Testis (tissue), 5 donors: ENCODE results near the gene EDEM1.

GRCh38 chr3:197113-198191 is 889 bp downstream of the CHL1 start:
- PRO-cap, 3 experiments: peak in 3 of 3 experiments; most common plus-strand start chr3:197307 (in 3); most common minus-strand start chr3:197582 (in 2)
- RAMPAGE, long total RNA, 2 experiments: start-site peak on the plus strand in 2 of 2 experiments, at chr3:197239-197975 at its widest, 13 to 26 reads per replicate; start-site peak on the minus strand in 1 of 2 experiments, at chr3:197285-197410 at its widest, 10 reads per replicate
- RRBS: 2% methylated on average over 16 of the region's 85 CpGs

- PRO-cap, 3 experiments: no peak in any of the 3 experiments
- RAMPAGE, long total RNA, 2 experiments: no peak in any of the 2 experiments
- RRBS: no CpG with 5 or more reads among the region's 6 CpGs
Measured at GRCh38 chr3:536817-537219, 340.3 kb downstream of the CHL1 start.

GRCh38 chr3:1805171-1805709 is 293.4 kb upstream of the CNTN4 start:
- PRO-cap, 3 experiments: no peak in any of the 3 experiments
- RAMPAGE, long total RNA, 2 experiments: no peak in any of the 2 experiments
- RRBS: no CpG with 5 or more reads among the region's 3 CpGs

GRCh38 chr3:2847643-2848070 is 262.5 kb downstream of the IL5RA start:
- PRO-cap, 3 experiments: peak in 2 of 3 experiments; most common plus-strand start chr3:2847831 (in 2)
- RAMPAGE, long total RNA, 2 experiments: no peak in any of the 2 experiments
- RRBS: no CpG with 5 or more reads among the region's 4 CpGs

GRCh38 chr3:3962937-3963731 is 163.9 kb downstream of the LRRN1 start:
- PRO-cap, 3 experiments: no peak in any of the 3 experiments
- RAMPAGE, long total RNA, 2 experiments: no peak in any of the 2 experiments
- RRBS: no CpG with 5 or more reads among the region's 33 CpGs

- PRO-cap, 3 experiments: no peak in any of the 3 experiments
- RAMPAGE, long total RNA, 2 experiments: no peak in any of the 2 experiments
- RRBS: no CpG with 5 or more reads among the region's 2 CpGs
Measured at GRCh38 chr3:4320325-4321078, 17.3 kb downstream of the SETMAR start.

DNA sequence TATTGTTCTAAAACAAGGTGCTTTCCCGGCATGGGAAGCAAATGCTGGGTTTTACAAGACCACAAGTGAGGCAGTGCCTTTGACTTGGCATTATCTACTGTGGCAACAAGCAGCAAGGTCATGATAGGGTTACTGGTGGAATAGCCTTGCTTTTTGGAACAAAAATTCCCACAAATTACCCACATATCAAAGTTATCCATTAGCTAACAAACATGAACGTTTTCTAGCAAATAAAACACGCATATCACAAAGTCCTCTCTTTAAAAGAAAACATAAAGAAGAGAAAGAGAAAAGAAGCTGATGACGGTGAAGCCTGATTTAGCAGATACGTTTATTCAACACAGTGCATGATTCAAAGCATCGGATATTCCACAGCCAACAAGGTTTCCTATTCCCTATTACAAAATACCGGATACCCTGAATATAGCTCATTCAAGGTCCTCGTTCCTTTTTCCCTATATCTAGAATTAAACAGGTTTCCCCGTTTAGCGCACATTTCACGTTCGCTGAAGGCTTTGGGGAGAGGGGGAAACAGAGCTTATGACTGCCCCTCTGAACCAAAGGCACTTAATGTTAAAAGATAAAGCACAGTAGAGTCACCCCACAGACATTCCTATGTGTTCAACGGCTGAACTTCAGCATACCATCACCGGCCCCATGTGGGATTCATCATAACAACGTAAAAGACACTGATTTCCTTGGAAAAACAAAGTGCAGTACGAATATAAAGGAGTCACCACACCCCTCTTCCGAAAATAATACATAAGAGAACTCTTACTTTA is 57.9 kb downstream of the SETMAR start:
- PRO-cap, 3 experiments: no peak in any of the 3 experiments
- RAMPAGE, long total RNA, 2 experiments: no peak in any of the 2 experiments
- RRBS: no CpG with 5 or more reads among the region's 17 CpGs

GRCh38 chr3:4533723-4534348 is 40.7 kb downstream of the ITPR1 start:
- PRO-cap, 3 experiments: no peak in any of the 3 experiments
- RAMPAGE, long total RNA, 2 experiments: no peak in any of the 2 experiments
- RRBS: no CpG with 5 or more reads among the region's 11 CpGs

DNA sequence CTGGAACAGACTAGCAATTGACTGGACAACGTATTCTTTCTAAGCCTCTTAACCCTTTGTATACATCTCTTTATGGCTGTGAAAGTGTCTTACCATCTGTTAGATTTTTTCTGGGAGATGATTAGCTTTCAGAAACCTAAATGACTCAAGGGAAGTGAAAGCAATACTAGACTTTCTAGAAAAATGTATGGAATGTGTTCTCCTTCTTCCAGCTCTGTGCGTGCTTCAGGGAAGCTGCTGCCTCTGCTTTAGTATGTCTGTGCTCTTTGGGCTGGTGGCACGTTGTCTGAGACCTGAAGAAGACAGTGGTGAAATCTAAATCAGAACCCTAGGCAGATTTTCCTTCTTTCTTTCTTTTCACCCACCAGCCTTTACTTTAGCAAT is 89.5 kb downstream of the ITPR1 start:
- PRO-cap, 3 experiments: no peak in any of the 3 experiments
- RAMPAGE, long total RNA, 2 experiments: no peak in any of the 2 experiments
- RRBS: no CpG with 5 or more reads among the region's 3 CpGs

- PRO-cap, 3 experiments: no peak in any of the 3 experiments
- RAMPAGE, long total RNA, 2 experiments: no peak in any of the 2 experiments
- RRBS: no CpG with 5 or more reads among the region's 6 CpGs
Measured at GRCh38 chr3:4749377-4750031, 229.7 kb upstream of the BHLHE40 start.

DNA sequence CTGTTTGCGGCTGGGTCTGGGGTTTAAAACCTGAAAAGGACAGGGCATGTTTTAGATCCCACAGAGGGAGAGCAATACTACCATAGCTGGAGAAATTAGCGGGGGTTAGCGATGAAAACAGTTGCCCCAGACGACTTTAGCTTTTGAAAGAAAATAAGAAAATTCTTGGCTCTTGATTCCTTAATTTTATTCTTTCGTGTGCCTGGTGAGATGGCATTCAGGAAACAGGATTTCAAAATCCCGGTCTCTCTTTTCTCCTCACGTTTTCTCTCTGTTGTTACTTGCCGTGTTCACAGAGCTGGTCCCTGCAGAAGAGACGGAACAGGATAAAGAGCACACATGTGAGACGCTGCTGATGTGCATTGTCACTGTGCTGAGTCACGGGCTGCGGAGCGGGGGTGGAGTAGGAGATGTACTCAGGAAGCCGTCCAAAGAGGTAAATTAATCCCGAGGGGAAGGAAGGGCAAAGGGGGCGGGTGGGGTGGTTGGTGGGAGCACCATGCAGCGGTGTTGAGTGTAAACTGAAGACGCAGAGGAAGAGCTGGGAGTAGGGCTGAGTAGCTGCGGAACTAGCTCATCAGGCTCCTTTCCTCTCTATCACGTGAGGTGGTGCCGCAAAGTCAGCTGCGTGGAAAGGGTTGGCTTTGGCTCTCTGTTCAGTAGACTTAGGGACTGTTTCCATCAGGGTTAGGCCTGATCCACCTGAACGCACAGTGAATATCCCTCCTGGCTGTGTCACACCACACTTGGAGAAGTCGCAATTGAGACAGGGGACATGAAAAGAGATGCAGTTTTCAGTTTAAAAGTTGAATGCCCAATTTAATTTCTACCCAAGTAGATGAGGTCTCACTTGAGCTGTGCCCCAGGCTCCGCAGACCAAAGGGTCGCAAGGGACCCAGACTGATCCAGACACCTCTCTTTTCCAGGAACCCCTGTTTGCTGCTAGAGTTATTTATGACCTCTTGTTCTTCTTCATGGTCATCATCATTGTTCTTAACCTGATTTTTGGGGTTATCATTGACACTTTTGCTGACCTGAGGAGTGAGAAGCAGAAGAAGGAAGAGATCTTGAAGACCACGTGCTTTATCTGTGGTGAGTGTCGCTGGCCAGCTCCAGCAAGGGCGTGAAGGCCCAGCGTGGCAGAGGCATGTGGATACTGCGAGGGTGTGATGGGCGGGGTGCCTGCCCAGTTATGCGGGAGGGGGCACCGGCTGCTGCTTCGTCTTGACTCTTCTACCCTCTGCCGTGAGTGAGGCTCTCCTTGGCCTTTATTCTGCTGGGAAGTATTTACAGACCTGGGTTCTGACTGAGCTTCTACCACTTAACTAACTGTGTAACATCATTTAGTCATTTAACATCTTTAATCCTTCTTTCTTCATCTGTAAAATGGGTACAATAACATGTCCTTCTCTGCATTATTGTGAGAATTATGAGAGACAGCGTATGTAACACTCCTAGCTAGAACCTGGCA is 164.6 kb upstream of the BHLHE40 start:
- PRO-cap, 3 experiments: no peak in any of the 3 experiments
- RAMPAGE, long total RNA, 2 experiments: start-site peak on the plus strand in 1 of 2 experiments, centred at position 689 of the sequence, 13 reads per replicate
- RRBS: no CpG with 5 or more reads among the region's 37 CpGs

GRCh38 chr3:4981159-4981667 is 2.0 kb downstream of the BHLHE40 start:
- PRO-cap, 3 experiments: no peak in any of the 3 experiments
- RAMPAGE, long total RNA, 2 experiments: no peak in any of the 2 experiments
- RRBS: no CpG with 5 or more reads among the region's 3 CpGs

DNA sequence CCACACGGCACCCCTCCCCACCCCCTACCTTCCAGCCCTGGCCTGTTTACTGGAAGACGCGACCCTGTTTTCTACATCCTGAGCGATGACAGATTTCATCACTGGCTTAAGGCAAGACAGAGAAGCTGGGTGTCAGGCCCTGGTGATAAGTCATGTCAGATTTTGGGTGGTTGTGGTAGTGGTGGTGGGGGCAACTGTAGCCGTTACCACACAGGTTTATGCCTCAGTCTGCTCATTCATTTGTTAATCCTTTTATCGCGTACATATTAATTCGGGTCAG is 23.3 kb downstream of the BHLHE40 start:
- PRO-cap, 3 experiments: no peak in any of the 3 experiments
- RAMPAGE, long total RNA, 2 experiments: no peak in any of the 2 experiments
- RRBS: no CpG with 5 or more reads among the region's 8 CpGs

- PRO-cap, 3 experiments: no peak in any of the 3 experiments
- RAMPAGE, long total RNA, 2 experiments: no peak in any of the 2 experiments
- RRBS: no CpG with 5 or more reads among the region's 5 CpGs
Measured at GRCh38 chr3:5052834-5053217, 69.3 kb upstream of the ARL8B start.

DNA sequence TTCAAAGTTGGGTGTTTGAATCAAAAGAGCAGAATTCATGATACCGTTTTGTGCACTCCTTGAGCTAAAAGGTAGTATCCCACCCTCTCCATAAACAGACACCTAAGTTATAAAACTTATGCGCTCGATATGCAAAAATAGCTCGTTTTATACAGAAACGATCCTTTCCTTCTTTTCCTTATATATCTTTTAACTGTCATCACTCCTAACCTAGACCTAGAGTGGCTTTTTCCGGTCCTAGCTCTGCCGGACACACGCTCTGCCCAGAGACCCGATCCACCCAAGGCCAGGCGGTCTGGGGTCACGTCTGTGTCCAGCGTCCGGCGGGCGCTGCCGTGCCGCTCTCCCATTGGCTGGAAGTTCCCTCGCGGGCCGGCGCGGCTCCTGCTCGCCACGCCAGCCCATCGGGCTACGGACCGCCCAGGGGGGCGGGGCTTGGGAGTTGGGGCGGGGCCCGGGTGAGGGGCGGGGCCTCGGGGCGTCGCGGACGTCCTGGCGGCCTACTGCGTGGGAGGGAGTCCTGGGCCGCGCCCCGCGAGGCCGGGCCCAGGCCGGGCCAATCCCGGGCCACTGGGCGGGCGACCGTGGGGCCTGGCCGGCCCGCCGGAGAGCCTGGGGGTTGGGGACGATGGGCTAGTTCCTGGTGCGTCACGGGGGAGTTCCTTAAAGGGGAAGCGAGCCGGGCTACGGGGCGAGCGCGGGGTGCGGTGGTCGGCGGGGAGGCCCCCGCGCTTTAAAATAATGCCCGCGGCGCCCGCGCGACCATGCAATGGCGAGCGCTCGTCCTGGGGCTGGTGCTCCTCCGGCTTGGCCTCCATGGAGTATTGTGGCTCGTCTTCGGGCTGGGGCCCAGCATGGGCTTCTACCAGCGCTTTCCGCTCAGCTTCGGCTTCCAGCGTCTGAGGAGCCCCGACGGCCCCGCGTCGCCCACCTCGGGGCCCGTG is at the start of gene EDEM1:
Gene EDEM1, plus strand, starts transcription at position 666 of the 944 bp plus-strand sequence.
- PRO-cap, 3 experiments: peak in 3 of 3 experiments; most common plus-strand start position 694 of the sequence (in 3); most common minus-strand start position 245 of the sequence (in 1)
- RAMPAGE, long total RNA, 2 experiments: start-site peak on the minus strand in 2 of 2 experiments, centred at positions 268 to 290 of the sequence, 31 to 39 reads per replicate
- RRBS: under 1% methylated on average over 43 of the region's 88 CpGs

DNA sequence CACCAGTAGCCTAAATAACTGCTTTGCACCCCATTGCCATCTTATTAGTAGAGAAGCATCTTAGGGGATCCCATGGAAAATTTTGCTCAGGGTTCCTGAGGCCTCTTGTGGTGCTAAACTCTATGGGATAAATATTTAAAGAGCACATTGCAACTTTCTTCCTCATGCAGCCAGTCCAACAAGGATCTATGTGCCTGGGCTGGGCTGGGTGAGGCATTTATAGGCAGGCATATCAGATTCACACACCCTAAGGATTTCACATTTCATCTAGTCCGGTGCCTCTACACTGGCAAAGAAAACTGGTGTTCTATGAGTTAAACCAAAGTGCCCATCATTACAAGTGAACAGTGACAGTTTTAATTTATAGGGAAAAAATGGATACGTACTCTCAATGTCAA is 512.3 kb downstream of the EDEM1 start:
- PRO-cap, 3 experiments: no peak in any of the 3 experiments
- RAMPAGE, long total RNA, 2 experiments: no peak in any of the 2 experiments
- RRBS: no CpG with 5 or more reads among the region's 2 CpGs

GRCh38 chr3:7640790-7641291 is 779.9 kb downstream of the GRM7 start:
- PRO-cap, 3 experiments: no peak in any of the 3 experiments
- RAMPAGE, long total RNA, 2 experiments: no peak in any of the 2 experiments

GRCh38 chr3:8460923-8461509 is 40.6 kb upstream of the LMCD1 start:
- PRO-cap, 3 experiments: no peak in any of the 3 experiments
- RAMPAGE, long total RNA, 2 experiments: no peak in any of the 2 experiments
- RRBS: no CpG with 5 or more reads among the region's 3 CpGs

GRCh38 chr3:8503189-8503414 is 1.5 kb downstream of the LMCD1 start:
- PRO-cap, 3 experiments: no peak in any of the 3 experiments
- RAMPAGE, long total RNA, 2 experiments: no peak in any of the 2 experiments
- RRBS: no CpG with 5 or more reads among the region's 1 CpG

- PRO-cap, 3 experiments: no peak in any of the 3 experiments
- RAMPAGE, long total RNA, 2 experiments: no peak in any of the 2 experiments
- RRBS: no CpG with 5 or more reads among the region's 7 CpGs
Measured at GRCh38 chr3:8509802-8510402, 8.3 kb downstream of the LMCD1 start.